Paraaortic lymph node (tissue), 1 donor: ENCODE measurements around the gene MYL6.

GRCh38 chr12:55953401-55954522, 12.1 kb downstream of the PMEL start:
- PRO-cap: no peak

DNA sequence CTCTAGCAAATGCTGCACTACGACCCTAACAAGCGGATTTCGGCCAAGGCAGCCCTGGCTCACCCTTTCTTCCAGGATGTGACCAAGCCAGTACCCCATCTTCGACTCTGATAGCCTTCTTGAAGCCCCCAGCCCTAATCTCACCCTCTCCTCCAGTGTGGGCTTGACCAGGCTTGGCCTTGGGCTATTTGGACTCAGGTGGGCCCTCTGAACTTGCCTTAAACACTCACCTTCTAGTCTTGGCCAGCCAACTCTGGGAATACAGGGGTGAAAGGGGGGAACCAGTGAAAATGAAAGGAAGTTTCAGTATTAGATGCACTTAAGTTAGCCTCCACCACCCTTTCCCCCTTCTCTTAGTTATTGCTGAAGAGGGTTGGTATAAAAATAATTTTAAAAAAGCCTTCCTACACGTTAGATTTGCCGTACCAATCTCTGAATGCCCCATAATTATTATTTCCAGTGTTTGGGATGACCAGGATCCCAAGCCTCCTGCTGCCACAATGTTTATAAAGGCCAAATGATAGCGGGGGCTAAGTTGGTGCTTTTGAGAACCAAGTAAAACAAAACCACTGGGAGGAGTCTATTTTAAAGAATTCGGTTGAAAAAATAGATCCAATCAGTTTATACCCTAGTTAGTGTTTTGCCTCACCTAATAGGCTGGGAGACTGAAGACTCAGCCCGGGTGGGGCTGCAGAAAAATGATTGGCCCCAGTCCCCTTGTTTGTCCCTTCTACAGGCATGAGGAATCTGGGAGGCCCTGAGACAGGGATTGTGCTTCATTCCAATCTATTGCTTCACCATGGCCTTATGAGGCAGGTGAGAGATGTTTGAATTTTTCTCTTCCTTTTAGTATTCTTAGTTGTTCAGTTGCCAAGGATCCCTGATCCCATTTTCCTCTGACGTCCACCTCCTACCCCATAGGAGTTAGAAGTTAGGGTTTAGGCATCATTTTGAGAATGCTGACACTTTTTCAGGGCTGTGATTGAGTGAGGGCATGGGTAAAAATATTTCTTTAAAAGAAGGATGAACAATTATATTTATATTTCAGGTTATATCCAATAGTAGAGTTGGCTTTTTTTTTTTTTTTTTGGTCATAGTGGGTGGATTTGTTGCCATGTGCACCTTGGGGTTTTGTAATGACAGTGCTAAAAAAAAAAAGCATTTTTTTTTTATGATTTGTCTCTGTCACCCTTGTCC, 2.0 kb upstream of the RAB5B start:
- PRO-cap: no peak

DNA sequence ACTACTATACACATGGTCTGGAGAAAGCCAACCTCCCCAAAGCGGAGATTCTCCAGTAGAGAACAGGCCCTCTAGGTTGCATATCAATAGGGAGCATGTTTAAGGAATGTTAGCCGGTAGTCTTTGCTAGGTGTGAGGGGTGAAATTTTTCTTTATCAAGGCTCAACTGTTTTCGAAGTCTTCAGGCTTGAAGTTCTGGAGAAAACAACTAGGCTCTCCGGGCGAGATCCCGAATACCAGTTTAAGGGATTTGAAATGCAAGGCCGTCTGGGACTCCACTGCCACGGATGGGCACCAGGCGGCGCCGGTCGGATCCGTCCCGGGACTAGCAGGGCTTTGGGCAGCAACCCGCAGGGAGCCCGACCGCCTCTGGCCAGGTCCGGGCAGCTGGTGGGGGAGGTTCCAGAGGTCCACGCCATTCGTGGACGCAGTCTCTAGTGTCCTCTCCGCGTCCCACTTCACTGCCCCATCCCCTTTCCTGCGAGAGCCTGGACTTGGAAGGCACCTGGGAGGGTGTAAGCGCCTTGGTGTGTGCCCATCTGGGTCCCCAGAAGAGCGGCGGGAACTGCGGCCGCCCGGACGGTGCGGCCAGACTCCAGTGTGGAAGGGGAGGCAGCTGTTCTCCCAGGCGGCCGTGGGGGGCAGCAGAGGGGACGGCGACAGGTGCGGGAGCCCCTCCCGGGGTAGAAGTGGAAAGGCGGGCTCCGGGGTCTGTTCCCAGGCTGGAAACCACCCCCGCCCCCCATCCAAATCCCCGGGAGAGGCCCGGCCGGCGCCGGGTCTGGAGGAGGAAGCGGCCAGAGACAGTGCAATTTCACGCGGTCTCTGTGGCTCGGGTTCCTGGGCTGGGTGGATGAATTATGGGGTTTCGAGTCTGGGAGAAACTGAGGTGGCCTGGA, 925 bp upstream of the ERBB3 start:
- PRO-cap: no peak

- PRO-cap: no peak
These were observed 2.9 kb downstream of the ERBB3 start for GRCh38 chr12:56082527-56083580.

GRCh38 chr12:56097093-56097397, 7.3 kb upstream of the PA2G4 start:
- PRO-cap: no peak

GRCh38 chr12:56104854-56105547, 642 bp downstream of the PA2G4 start:
- PRO-cap: no peak

GRCh38 chr12:56157608-56158534, at the start of gene MYL6:
Gene MYL6 (plus strand): TSS chr12:56158359.
- PRO-cap: bidirectional peak, plus-strand start at chr12:56157821, minus-strand start at chr12:56157793; bidirectional peak, plus-strand start at chr12:56158362, minus-strand start at chr12:56158225

DNA sequence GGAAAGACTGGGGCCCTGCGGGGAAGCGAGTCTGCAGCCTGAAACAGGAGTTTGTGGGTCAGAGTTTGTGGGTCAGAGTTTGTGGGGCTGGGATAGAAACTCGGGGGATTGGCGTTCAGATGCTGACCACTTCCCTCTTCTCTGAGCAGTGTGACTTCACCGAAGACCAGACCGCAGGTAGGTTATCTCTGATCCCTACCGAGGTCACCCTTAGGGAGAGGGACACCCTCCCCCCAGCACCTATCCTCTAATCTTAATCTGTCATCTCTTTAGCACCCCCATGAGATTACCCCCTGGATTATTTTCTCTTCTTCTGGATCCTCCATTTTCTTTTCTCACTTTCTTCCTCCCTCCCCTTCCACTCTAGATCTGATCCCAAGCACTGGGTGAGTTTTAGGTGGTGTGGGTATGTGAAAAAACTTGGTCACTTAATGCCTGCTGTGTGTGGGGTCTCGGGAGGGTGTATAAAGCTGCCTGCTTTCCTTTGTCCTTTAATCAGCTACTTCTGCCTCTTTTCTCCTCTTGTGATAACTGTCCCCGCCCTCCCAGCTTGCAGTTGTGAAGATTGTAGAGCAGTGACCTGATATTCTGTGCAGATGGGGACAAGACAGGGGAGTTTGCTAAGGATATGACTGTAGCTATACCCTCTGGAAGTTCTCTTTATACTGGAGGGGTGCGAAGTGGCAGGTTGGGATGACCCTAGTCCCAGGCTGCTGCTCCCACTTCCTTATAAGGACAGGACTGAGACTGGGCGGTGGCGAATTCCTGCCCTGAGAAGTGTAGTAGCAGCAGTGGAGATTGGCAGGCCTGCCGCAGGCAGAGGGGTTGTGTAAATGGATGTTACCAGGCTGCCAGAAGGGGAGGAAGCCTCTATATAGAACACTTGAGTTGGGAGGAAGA, 626 bp downstream of the MYL6 start:
- PRO-cap: bidirectional peak, plus-strand start at position 791 of the sequence, minus-strand start at position 662 of the sequence

- PRO-cap: no peak
These were observed 1.3 kb downstream of the MYL6 start for GRCh38 chr12:56159435-56159802.

DNA sequence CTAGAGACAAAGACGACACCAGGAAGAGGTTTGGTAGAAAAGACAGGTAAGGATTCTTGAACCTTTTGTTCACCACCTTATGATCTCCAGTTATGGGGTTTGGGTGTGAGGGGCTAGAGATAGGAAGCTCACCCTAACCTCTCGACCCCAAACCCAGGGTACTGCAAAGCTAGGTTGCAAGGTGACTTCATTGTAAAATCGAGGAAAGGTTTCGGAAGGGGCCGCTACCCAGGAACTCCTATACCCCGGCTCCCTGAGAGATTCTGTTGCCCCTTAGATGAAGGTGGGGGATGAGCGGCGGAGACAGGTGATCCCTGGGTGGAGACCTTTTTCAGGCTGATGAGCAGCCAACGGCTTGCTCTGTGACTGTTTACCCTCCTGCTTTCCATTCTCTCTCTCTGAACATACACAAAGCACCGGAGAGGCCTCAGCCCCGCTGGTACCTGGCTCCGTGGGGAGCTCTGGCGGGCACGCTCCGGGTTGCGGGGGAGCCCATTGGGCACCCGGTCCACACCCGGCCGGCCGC, 712 bp downstream of the SMARCC2 start:
- PRO-cap: no peak

GRCh38 chr12:56222179-56222694, 515 bp upstream of the RNF41 start:
- PRO-cap: no peak

DNA sequence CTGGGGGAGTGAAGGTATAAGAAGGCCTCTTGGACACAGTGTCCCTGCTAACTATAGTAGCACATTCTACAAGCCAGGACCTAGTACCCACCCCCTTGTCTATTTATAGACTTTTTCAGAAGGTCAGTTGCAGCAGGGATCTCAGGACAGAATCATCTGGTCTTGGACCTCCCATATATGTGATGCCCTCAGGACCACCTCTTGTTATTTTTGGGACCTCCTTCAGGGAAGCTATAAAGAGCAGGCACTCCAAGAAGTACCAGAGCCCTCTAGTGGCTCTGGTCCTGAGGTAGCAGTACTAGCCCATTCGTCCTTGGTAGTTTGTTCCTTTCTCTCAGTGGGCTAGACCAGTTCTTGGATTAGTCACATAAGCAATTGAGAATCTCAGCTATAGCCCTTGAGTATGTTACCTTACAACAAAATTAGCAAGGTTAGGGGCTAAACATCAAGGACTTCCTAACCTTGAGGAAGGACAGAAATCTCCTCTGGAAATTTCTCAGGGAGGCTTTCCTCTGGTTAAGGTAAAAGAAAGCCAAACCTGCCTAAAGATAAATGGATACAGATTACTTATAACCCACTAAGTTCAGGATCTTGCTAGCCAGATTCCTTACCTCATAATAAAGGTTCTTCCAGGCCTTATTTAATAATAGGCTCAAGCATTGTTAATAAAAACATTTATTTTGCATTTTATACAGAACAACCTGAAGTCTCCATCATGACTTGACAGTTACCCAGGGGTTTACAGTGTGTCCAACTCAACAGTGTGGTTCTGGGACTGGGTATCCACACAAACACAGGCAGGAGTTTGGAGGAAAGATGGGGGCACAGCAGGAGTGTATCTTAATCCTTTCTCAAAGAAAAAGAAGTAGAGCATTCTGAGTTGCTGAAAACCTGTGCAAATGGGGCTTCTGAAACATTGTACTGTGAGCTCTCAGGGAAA, 4.6 kb downstream of the COQ10A start:
- PRO-cap: unidirectional peak, minus-strand start at position 55 of the sequence

- PRO-cap: no peak
These were observed 1.1 kb upstream of the IL23A start for GRCh38 chr12:56337560-56337980.

GRCh38 chr12:56349300-56349799, 10.6 kb downstream of the STAT2 start:
- PRO-cap: no peak

- PRO-cap: no peak
These were observed 6.3 kb downstream of the RBMS2 start for GRCh38 chr12:56527845-56528346.

DNA sequence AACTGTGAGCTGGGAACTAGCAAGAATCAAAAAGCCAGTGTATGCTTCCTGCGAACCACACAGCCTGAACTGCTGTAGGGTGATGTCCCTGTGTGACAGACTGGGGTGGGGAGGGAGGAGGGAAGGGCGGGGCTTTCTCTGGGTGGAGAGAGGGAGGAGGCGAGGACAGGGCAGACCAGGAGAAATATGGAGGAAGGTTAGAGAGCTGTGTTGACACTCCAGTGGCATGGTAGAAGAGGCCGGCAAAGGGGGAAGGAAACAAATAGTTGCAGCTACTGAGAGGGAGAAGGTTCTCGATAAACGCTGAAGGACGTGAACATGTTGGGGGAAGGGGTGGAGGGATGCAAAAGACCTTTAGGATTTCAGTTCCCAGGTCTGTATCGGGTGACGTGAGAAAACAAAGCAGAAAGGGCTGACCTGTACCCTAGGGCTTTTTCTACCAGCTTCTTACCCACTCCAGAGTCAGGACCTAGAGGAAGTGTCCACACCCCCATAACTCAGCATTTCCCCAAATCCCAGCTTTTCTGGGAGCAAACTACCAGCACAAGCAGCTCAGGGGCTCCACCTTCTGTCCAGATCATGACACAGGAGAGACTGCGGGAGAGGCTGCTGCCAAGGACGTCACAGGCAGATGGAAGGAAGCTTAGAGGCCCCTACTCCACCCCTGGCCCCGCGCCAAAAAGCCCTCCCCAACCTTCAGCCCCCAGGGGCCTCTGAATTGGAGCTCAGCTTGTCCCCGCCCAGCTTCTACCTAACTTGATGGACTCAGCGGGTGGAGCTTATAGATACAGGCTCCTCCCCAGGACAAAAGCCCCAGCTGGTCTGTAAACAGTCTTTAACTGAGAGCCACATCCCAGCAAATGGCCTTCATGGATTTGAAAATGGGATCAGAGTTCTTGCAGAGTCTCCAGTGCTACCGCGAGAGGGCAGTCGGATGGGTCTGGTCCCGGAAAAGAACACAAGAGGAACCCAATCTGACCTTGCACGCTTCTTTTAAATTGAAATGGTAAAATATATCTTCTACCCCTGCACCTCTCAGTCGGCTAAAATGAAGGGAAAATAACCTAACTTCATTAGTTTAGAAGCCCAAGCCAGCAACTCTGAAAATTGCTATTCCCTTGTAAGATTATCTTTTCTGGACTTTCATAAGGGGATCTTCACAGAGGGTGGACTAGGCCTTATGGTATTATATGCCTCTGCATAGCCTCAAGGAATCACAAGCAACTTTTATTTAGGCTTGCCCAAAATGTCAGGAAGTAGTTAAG, 6.6 kb upstream of the BAZ2A start:
- PRO-cap: bidirectional peak, plus-strand start at position 173 of the sequence, minus-strand start at position 71 of the sequence; bidirectional peak, plus-strand start at position 910 of the sequence, minus-strand start at position 574 of the sequence

- PRO-cap: no peak
These were observed 7.5 kb downstream of the PTGES3 start for GRCh38 chr12:56680228-56681328.

DNA sequence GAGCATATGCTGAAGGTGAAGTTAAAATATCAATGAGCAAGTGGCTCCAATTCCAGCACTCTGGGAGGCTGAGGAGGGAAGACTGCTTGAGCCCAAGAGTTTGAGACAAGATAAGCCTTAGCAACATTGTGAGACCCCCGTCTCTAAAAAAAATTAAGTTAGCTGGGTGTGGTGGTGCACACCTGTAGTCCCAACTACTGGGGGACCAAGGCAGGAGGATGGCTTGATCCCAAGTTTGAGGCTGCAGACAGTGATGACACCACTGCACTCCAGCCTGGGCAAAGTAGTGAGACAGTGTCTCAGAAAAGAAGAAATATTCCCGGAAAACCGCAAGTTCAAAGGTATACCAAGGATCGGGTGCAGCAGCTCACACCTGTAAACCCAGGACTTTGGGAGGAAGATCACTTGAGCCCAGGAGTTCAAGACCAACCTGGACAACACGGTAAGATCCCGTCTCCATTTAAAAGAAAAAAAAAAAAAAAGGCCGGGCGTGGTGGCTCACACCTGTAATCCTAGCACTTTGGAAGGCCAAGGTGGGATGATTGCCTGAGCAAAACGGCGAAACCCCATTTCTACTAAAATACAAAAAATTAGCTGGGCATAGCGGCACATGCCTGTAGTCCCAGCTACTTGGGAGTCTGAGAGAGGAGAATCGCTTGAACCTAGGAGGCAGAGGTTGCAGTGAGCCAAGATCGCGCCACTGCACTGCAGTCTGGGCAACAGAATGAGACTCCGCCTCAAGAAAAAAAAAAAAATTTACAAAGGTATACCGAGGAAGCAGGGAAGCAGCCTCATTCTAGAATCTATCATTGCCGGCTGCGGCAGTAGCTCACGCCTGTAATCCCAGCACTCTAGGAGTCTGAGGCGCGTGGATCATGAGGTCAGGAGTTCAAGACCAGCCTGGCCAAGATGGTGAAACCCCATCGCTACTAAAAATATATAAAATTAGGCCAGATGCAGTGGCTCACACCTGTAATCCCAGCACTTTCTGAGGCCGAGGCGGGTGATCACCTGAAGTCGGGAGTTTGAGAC, 5.5 kb downstream of the PTGES3 start:
- PRO-cap: no peak

DNA sequence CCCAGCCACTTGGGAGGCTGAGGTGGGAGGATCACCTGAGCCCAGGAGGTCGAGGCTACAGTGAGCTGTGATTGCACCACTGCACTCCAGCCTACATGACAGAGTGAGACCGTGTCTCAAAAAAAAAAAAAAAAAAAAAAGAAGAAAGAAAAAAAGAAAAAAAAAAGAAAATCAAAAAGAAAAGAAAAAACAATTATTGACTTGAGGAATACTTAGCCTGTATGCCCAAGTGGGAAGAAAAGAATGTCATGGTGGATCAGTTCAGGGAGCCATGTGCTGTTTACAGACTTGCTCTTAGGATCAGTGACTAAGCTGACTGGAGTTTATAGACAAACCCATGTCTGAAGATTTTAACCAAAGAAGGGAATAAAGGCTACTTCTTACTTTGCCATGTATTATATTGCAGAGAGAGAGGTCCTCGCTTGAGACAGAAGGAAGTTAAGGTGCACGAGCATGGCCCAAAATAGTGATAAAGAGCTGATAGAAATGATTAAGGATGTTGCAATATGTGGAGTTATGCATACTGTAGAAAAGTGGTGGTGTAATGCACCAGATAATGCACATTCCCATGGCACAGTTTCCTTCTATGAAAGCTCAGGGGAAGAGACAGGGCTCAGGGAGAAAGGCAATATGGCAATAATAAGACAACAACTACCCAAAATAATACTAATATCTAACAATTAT, 969 bp downstream of the HSD17B6 start:
- PRO-cap: no peak

DNA sequence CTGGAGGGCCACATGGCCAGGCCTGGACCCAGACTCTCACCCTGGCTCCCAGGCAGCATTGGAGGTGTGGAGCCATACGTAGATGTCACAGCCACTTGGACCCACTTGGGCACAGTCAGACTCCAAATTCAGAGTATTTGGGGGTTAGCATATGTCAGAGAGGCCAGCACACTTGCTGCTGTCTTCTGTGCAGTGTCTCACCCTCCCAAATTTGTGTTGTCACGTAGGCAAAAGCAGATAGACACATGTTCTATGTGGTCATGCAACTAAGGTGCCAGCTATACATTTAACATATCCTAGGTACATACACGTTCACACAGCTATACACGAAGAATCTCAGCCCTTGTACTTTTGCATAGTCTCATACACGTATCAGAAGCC, 6.7 kb downstream of the NAB2 start:
- PRO-cap: no peak